ENCODE data around the gene FNDC3A.

DNA sequence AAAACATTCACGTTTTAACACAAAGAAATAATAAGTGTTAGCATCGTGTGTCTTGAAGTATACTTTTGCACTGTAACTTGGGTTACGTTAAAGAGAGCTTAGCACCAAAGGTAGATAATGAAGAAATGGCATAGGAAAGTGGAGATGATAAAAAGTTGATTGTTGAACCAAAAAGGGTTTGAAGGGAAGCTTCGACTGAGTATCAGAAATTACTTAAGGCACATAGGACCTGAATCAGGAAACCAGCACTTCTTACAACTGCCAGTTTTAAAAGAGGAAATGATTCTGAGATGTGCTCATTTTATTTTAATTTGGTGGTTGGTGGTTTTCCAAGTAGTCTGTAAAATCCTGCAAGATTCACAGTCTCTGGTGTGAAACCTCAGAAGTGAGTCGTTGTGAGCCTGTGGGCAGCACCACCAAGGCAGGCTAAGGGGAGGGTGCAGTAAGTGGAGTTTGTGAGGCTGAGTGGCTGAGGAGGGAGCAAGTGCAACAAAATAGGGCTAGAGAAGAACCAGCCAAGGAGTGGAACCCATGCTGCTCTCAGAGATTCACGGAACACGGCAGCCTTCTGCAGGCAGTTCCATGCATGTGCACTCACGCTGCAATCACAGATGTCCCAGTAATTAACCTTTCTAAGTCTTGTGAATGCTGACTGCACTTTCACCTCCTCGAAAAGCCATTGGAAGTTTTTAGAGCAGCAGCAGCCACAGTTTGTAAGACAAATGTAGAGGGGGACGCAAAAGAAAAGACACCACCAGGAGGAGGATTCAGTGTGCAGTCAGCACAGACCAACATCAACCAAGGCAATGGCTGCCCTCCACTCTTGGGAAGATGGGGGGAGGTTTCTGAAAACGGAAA is 45.1 kb downstream of the ESD start:
- PRO-cap = no peak
- RAMPAGE, long total RNA = no peak

GRCh38 chr13:48000625-48001155 is 383 bp downstream of the SUCLA2 start:
- PRO-cap = no peak
- RAMPAGE, long total RNA = no peak

GRCh38 chr13:48253528-48254181 is 20.6 kb downstream of the ITM2B start:
- PRO-cap = no peak
- RAMPAGE, long total RNA = no peak

- PRO-cap = bidirectional peak, plus-strand start at chr13:48304834, minus-strand start at chr13:48304635
- RAMPAGE, long total RNA = no peak
Observed at GRCh38 chr13:48304351-48305191, 1.0 kb downstream of the RB1 start.

DNA sequence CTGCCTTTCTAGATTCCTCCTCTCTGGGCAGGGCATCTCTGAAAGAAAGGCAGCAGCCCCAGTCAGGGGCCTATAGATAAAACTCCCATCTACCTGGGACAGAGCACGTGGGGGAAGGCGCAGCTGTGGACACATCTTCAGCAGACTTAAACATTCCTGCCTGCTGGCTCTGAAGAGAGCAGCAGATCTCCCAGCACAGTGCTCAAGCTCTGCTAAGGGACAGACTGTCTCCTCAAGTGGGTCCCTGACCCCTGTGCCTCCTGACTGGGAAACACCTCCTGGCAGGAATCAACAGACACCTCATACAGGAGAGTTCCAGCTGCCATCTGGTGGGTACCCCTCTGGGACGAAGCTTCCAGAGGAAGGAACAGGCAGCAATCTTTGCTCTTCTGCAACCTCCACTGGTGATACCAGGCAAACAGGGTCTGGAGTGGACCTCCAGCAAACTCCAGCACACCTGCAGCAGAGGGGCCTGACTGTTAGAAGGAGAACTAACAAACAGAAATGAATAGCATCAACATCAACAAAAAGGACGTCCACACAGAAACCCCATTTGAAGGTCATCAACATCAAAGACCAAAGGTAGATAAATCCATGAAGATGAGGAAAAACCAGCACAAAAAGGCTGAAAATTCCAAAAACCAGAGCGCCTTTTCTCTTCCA is 18.1 kb downstream of the LPAR6 start:
- PRO-cap = no peak
- RAMPAGE, long total RNA = no peak

GRCh38 chr13:48418084-48418796 is 5.3 kb upstream of the LPAR6 start:
- PRO-cap = no peak
- RAMPAGE, long total RNA = no peak

DNA sequence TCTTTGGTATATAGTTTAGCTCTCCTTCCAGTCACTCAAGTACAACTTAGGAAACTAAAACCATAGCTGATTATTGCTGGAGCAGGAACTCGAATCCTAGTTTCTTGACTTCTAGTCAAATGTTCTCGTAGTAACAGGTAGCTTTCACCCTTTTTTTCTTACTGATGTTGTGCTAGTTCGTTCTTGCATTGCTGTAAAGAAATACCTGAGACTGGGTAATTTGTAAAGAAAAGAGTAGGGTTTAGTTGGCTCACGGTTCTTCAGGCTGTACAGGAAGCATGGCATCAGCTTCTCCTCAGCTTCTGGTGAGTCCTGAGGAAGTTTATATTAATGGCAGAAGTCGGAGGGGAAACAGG is 13.7 kb upstream of the LPAR6 start:
- PRO-cap = no peak
- RAMPAGE, long total RNA = no peak

- PRO-cap = no peak
- RAMPAGE, long total RNA = no peak
Observed at GRCh38 chr13:48570165-48570624, 37.3 kb upstream of the RCBTB2 start.

GRCh38 chr13:48974901-48975423 is 750 bp upstream of the FNDC3A start:
- PRO-cap = no peak
- RAMPAGE, long total RNA = no peak

- PRO-cap = unidirectional peak, plus-strand start at chr13:48975720; bidirectional peak, plus-strand start at chr13:48975932, minus-strand start at chr13:48976153
- RAMPAGE, long total RNA = no peak
Observed at GRCh38 chr13:48975424-48976465, at the start of gene FNDC3A. TSS of gene FNDC3A (plus strand) at chr13:48975912.

GRCh38 chr13:49110446-49110919 is 109.7 kb upstream of the MLNR start:
- PRO-cap = no peak
- RAMPAGE, long total RNA = no peak

DNA sequence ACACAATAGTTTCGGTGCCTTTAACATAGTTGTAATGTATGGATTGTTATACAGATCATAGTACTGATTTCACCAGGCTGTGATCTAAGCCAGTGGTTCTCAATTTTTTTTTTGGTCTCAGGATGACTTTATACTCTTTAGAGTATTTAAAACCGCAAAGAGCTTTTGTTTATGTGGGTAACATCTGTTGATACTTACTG is 10.6 kb downstream of the SETDB2 start:
- PRO-cap = no peak
- RAMPAGE, long total RNA = no peak

DNA sequence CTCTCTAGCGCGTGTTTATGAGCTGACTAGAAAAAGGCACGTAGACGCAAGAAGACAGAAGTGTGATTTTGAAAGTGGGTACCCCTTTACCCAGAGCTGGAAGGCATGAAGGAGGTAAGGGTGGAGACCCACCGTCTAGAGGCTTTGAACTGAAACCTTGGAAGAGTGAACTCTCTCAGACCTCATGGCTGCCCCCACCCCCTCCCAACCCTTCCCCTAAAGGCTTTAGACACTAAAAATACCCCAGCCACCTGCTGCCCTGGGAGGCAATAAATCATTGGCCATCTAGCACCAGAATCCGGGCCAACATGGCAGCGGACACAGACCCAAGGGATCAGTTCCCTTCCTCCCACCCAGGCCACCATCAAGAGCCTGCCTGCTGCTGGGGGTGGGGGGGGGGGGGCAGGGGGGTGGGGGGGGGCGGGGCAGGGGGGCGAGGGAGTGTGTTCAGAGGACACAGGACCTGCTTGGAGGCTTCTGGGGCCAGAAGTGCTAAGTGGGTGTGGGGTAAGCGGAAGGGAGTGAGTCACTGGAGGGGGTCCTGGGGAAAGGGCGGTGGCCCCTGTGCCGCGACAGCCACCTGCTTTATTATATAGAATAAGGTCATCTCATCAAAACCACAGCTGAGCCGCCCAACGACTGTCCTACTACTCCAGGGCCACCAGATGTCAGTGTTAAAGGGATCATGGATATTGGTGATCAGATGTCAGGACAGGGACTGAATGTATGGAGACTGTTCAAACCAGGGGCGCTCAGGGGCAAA is 24.1 kb downstream of the ARL11 start:
- PRO-cap = no peak
- RAMPAGE, long total RNA = no peak

DNA sequence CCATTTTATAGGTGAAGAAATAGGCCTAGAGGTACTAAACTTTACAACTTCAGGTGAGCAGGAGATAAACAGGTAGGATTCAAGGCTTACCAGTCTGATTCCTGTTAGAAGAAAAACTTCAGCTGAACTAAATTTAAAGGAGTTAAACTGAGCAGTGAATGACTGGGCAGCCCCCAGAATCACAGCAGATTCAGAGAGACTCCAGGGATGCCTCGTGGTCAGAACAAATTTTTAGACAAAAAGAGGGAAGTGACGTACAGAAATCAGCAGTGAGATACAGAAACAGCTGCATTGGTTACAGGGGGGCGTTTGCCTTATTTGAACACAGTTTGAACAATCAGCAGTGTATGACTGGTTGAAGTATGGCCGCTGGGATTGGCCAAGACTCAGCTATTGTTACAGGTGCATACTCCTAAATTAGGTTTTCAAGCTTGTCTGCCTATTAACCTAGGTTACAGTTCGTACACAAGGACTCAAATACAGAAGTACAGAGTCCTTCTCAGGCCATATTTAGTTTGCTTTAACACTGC is 2.1 kb upstream of the SPRYD7 start:
- PRO-cap = bidirectional peak, plus-strand start at position 442 of the sequence, minus-strand start at position 242 of the sequence
- RAMPAGE, long total RNA = no peak

DNA sequence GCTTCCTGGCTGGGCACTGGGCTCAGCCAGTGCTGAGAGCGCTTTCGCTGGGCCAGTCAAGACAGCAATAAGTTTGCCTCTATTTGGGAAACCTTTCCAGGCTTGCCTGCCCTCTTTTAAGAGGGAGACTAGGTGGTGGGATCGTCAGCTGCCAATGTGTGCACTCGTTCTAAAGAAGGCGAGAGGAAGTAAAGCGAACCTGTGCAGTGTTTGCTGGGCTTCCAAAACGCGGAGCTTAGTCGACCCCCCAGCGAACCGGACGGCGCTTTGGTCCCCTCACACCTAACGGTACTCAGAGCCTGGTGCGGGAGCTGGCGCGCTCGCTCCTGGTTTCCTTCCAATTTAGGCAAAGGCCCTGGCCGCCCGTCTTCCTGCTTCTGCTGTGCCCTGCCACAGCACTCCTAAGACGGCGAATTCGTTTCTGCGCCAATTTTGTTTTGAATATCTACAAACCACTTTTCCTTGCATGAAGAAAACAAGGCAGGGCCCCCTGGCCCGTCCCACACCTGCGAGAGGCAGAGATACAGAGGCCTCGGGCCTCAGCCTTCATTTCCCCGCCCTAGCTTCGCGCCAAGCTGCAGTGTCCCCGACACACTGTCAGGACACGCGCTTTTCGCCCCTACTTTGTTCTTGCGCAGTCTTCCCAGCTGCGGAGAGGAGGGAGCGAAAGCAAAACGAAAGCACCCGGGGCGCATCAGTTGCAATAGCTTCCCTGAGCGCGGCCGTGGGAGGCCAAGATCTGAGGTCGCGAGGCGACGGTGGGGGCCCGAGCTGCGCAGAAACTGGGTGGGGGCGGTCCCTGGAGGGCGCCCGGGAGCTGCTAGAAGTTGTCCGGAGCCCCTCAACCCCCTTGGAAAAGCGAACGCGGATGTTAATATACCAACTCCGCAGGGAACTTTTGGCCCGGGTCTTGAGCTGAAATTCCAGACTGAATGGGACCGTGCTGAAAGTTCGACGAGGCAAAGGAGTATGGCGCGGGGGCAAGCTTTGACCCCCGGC is 111.9 kb downstream of the KCNRG start:
- PRO-cap = bidirectional peak, plus-strand start at position 500 of the sequence, minus-strand start at position 423 of the sequence
- RAMPAGE, long total RNA = no peak

DNA sequence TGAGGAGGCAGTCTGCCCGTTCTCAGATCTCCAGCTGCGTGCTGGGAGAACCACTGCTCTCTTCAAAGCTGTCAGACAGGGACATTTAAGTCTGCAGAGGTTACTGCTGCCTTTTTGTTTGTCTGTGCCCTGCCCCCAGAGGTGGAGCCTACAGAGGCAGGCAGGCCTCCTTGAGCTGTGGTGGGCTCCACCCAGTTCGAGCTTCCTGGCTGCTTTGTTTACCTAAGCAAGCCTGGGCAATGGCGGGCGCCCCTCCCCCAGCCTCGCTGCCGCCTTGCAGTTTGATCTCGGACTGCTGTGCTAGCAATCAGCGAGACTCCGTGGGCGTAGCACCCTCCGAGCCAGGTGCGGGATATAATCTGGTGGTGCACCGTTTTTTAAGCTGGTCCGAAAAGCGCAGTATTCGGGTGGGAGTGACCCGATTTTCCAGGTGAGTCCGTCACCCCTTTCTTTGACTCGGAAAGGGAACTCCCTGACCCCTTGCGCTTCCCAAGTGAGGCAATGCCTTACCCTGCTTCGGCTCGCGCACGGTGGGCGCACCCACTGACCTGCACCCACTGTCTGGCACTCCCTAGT is 170.5 kb downstream of the KCNRG start:
- PRO-cap = no peak
- RAMPAGE, long total RNA = no peak

GRCh38 chr13:50370378-50370619 is 355.1 kb downstream of the KCNRG start:
- PRO-cap = no peak
- RAMPAGE, long total RNA = no peak

GRCh38 chr13:50598221-50598919 is 245.1 kb downstream of the DLEU7 start:
- PRO-cap = bidirectional peak, plus-strand start at chr13:50598487, minus-strand start at chr13:50598442
- RAMPAGE, long total RNA = no peak

- PRO-cap = no peak
- RAMPAGE, long total RNA = no peak
Observed at GRCh38 chr13:50630188-50630496, 213.3 kb downstream of the DLEU7 start.

- PRO-cap = no peak
- RAMPAGE, long total RNA = no peak
Observed at GRCh38 chr13:50635231-50636074, 208.0 kb downstream of the DLEU7 start.

All from OCI-LY7 (cell line).